Adrenal gland (tissue), 7 donors: ENCODE data around the genes DLX3, ITGA3 and LRRC59.

GRCh38 chr17:49805216-49805771, 16.8 kb downstream of the KAT7 start:
- PRO-cap, 3 experiments: no peak in any of the 3 experiments
- RAMPAGE, long total RNA, 4 experiments: no peak in any of the 4 experiments
- RRBS: no CpG with 5 or more reads among the region's 4 CpGs

DNA sequence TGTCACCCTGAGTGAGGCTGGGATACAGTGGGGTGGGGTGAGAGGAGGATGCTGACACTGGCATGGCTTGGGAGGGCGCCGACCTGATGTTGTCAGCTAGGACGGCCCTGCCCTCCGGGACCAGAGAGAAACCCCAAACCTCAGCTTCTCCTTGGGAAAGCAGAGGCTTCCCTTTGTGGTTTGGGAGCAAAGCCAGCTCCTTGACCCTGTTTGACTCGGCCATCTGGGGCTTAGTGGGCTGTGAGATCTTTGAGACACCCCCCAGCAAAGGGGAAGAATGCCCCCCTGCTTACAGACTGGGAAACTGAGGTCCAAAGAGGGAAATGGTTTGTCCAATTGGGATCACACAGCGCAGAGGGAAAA, 40.8 kb upstream of the DLX4 start:
- PRO-cap, 3 experiments: no peak in any of the 3 experiments
- RAMPAGE, long total RNA, 4 experiments: no peak in any of the 4 experiments
- RRBS: no CpG with 5 or more reads among the region's 6 CpGs

DNA sequence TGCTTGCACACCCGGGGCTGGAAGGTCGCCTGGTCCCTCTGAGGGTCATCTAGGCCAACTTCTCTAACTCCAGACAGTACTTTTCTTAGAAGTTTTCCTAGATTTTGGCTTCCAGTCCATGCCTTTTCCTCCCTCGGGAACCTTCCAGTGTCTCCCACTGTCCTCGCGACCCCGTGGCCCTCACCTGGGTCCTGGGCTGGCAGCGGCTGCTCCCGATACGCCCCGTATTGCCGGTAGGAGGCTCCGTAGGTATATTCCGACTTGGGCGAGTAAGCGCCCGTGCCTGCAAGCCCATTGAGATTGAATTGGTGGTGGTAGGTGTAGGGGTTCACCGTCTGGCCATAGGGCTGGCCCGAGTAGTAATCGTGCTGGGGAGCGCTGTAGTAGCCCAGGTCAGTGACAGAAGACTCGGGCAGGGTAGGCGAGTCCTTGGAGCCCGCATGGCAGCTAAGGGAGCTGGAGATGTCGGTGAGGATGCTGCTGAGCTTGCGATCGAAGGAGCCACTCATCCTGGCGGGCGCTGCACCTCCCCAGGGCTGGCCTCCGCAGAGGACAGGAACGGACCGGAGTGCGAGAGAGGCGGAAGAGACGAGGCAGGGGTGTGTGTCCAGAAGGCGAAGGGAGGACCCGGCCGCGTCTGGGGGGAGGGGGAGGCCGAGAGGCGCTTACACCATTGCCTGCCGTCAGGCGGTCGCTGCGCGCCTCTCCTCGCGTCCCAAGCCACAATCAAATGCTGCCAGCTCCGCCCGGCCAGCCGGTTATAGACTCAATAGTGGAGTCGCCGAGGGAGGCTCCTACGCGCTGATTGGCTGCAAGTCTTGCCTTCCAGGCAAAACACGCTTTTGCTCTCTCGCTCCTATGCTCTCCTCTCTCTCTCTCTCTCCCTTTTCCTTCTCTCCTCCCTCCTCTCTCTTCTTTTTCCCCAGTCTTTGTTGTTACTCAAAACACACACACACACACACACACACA, at the start of gene DLX3:
Gene DLX3, minus strand, starts transcription at position 735 of the 969 bp plus-strand sequence.
- PRO-cap, 3 experiments: peak in 3 of 3 experiments; most common minus-strand start position 731 of the sequence (in 2)
- RAMPAGE, long total RNA, 4 experiments: start-site peak on the minus strand in 1 of 4 experiments, centred at position 736 of the sequence, 8 reads per replicate
- RRBS: 5% methylated on average over 7 of the region's 56 CpGs

DNA sequence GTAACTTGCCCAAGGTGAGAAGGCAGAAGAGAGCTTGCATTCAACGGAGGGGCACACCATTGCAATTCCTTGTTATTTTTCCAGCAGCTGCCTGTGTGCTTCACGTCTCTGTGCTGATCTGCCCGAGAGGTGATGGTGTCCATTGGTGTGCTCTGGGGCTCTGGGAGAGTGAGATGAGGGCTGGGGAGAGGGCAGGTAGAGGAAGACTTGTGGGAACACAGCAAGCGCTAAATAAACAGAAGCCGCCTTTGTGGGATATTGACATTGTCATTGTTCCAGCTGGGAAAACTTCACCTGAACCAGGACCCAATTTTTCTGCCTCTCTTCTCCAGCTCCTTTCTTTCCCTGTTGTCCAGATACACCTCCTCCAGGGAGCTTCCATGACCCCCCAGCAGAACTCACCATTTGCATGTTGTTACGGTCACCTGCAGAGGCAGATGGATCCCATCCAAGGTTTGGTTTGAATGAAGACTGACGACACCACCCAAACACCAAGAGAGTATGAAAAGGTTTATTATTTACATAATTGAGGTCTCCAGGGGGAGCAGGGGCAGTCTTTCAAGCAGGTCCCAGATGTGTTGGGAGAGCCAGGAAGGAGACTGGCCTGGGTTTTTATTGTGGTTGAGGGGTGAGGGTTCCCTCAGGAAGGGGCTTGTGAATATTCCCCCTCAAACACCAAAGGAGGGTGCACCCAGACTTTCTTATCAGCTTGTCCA, 3.6 kb upstream of the ITGA3 start:
- PRO-cap, 3 experiments: no peak in any of the 3 experiments
- RAMPAGE, long total RNA, 4 experiments: no peak in any of the 4 experiments
- RRBS: no CpG with 5 or more reads among the region's 7 CpGs

GRCh38 chr17:50055544-50056427, at the start of gene ITGA3:
TSS of gene ITGA3 (plus strand) at chr17:50056110.
- PRO-cap, 3 experiments: peak in 3 of 3 experiments; most common plus-strand start chr17:50055996 (in 3); most common minus-strand start chr17:50055718 (in 3)
- RAMPAGE, long total RNA, 4 experiments: start-site peak on the plus strand in 1 of 4 experiments, at chr17:50056116-50056618 at its widest, 13 reads per replicate; start-site peak on the minus strand in 1 of 4 experiments, at chr17:50055699-50055718 at its widest, 6 reads per replicate
- RRBS: 2% methylated on average over 32 of the region's 86 CpGs

DNA sequence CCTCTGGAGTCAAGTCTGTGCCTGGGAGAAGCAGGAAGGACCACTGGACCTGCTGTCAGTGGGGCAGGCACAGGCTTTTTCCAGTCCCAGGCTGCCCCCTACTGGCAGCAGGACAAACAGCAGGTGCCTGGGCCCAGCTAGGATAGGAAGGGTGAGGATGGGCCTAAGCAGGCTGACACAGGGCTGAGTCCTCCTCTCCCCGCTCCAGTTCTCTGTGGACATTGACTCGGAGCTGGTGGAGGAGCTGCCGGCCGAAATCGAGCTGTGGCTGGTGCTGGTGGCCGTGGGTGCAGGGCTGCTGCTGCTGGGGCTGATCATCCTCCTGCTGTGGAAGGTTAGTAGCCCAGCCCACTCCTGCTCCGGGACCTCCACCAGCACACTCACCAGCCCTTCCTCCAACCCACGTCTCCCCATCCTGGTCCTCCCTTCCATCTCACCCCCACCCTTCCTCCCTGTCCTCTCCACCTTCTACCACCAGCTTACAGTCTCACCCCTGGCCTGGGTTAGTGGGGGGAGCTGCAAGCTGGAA, 7.6 kb upstream of the PDK2 start:
- PRO-cap, 3 experiments: peak in 1 of 3 experiments; most common plus-strand start position 221 of the sequence (in 1)
- RAMPAGE, long total RNA, 4 experiments: no peak in any of the 4 experiments
- RRBS: 100% methylated on average over 1 of the region's 8 CpGs

GRCh38 chr17:50094106-50094612, 992 bp upstream of the PDK2 start:
- PRO-cap, 3 experiments: peak in 2 of 3 experiments; most common plus-strand start chr17:50094516 (in 1); most common minus-strand start chr17:50094366 (in 1)
- RAMPAGE, long total RNA, 4 experiments: no peak in any of the 4 experiments
- RRBS: 0% methylated on average over 1 of the region's 17 CpGs

- PRO-cap, 3 experiments: peak in 2 of 3 experiments; most common plus-strand start chr17:50154141 (in 2); most common minus-strand start chr17:50153931 (in 1)
- RAMPAGE, long total RNA, 4 experiments: no peak in any of the 4 experiments
- RRBS: no CpG with 5 or more reads among the region's 16 CpGs
Measured at GRCh38 chr17:50153689-50154530, 3.4 kb upstream of the PPP1R9B start.

DNA sequence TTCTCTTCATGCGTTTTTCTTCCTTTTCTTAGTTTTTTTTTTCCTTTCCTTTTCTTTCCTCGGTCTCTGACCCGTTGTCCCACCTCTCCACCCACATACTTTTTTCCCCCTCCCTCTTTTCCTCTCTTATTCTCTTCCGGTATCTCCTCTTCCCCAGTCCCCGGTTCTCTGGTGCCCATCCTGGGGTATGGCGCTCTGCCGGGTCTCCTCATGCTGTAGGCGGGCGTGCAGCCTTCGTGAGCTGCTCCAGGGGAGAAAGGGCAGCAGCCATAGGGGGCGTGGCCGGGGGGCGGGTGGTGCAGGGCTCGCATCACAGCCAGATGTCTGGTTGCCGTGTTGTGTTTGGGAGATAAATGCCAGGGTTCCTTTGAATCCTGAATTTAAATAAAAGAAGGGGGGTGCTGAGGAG, 5.4 kb upstream of the COL1A1 start:
- PRO-cap, 3 experiments: no peak in any of the 3 experiments
- RAMPAGE, long total RNA, 4 experiments: no peak in any of the 4 experiments
- RRBS: 8% methylated on average over 5 of the region's 15 CpGs

DNA sequence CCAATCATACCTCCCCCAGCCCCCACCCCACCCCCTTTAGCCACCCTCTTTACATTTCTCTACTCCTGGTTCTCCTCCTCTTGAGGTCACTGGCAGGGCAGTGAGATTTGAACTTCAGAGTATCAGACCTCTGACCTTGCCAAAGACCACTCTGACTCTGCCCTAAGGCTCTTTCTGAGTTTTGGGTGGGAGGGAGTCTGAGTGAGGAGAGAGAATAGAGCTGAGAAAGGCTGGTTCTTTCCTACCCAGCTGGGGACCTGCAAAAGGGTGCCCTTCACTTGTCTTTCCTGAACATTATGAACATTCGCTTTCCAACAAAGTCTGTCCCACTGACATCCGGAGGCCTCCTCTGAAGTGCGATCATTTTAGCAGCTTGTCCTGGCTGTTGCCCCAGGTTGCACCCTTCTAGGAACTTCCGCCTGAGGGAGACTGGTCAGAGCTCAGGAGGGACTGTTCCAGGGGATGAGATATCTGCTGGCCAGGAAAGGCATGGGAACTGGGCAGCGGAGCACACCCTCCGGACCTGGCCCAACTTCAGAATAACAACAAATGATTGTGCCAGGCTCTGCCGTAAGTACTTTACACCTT, 10.2 kb upstream of the COL1A1 start:
- PRO-cap, 3 experiments: peak in 1 of 3 experiments; most common plus-strand start position 465 of the sequence (in 1); most common minus-strand start position 298 of the sequence (in 1)
- RAMPAGE, long total RNA, 4 experiments: no peak in any of the 4 experiments
- RRBS: no CpG with 5 or more reads among the region's 7 CpGs

DNA sequence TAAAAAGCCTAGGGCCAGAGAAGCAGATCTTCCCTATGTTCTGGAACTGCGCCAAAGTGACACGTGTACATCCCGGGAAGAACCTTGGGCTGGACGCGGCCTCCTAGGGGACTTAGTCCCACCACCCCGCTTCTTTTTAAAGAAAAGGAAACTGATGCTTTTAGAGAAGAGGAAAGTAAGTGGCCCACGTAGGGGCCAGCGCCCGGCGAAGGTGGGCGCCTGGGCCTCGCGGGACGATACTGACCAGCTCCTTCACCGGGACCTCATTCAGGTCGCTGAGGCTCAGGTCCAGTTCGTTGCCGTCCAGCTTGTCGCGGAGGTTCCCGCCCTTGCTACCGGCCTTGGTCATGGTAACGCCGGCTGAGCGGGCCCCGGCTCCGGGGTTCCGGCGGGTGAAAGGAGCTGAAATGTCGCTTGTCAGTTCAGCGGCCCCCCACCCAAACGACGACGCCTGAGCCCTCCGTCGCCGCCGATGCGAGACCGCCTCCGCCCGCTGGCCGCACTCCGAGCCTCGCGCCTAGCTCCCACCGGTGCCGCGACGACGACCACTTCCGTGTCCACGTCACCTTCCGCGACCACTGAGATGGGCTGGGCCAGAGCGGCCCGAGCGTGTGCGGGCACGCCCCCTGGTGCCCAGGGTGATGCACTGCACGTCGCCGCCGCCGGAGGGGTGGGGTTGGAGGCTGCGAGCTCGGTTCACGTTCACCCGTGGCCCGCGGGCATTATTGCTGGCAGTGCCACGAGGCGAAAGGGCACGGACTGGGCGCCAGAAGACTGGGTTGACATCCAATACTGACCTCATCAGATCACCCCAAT, at the start of gene LRRC59:
Gene LRRC59, minus strand, starts transcription at position 555 of the 816 bp plus-strand sequence.
- PRO-cap, 3 experiments: peak in 3 of 3 experiments; most common plus-strand start position 662 of the sequence (in 1); most common minus-strand start position 555 of the sequence (in 2)
- RAMPAGE, long total RNA, 4 experiments: start-site peak on the minus strand in 4 of 4 experiments, centred at positions 526 to 542 of the sequence, 837 to 5,346 reads per replicate
- RRBS: 2% methylated on average over 11 of the region's 75 CpGs

DNA sequence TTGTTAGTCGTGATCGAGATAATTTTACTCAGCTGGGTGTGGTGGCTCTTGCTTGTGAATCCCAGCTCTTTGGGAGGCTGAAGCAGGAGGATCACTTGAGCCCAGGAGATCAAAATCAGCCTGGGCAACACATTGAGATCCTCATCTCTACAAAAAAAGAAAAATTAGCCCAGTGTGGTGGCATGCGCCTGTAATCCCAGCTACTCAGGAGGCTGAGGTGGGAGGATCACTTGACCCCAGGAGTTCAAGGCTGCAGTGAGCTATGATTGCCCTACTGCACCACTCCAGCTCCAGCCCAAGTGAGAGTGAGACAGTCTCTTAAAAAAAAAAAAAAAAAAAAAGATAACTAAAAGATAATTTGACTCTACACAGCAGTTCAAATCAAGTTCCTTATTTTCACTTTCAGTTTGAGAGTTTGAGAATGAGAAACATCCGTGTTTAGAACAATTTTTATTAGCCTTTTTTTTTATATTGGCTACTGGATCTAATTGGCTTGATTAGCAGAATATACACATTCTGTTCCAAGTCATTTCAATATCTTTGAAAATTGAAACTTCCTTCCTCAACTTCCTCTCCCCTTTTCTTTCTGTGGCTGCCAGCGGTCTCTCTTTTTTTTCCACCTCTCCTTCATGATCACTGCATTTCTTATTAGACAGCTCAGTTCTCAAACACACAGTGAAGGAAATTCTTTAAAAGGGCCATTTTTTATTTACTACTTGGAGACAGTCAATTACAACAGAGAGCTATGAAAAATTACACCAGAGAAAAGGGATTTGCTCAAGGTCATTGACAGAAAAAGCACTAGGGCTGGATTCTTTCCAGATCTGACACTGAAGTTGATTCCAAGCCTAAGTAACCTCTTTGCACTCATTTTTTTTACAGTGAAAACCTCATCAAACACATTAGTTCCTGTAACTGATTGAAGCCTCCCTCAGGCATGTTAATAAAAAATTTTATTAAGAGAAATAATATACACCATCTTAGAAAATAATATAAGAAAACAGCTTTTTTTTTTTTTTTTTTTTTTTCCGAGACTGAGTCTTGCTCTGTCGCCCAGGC, 4.5 kb upstream of the ACSF2 start:
- PRO-cap, 3 experiments: no peak in any of the 3 experiments
- RAMPAGE, long total RNA, 4 experiments: no peak in any of the 4 experiments
- RRBS: no CpG with 5 or more reads among the region's 7 CpGs

- PRO-cap, 3 experiments: peak in 3 of 3 experiments; most common plus-strand start chr17:50479704 (in 3); most common minus-strand start chr17:50479638 (in 2)
- RAMPAGE, long total RNA, 4 experiments: no peak in any of the 4 experiments
- RRBS: no CpG with 5 or more reads among the region's 22 CpGs
Measured at GRCh38 chr17:50479198-50480019, 749 bp downstream of the RSAD1 start.

GRCh38 chr17:50505549-50506003, 2.7 kb upstream of the MYCBPAP start:
- PRO-cap, 3 experiments: no peak in any of the 3 experiments
- RAMPAGE, long total RNA, 4 experiments: no peak in any of the 4 experiments
- RRBS: no CpG with 5 or more reads among the region's 4 CpGs

DNA sequence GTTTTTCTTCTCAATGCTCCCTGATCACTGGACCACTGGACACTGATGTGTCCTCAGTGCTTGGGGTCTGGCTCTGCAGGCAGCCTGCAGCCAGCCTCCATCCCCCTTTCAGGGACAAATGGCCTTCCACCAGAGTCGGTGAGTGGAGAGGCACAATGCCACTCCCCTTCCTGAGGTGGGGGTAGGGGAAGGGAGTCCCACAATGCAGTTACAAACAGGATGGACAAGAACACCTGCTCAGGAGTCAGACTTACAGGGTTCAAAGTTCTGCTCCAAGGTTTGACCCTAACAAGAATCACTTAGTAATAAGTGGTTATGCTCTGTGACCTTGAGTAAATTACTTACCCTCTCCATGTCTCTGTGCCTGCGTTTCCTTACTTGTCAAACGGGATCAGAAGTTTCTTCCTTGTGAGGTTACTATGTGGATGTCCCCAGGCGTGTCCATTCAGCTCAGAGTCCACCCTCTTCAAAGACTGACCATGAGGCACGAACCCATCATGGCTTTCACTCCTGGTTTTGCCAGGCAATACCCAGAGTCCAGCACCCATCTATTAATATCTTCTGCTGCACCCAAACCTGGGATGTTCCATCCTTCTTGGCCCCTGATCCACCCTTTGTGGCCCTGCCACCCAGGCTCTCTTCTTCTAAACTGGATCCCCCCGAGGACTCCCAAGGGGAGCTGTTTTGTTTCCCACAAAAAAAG, 3.4 kb upstream of the SPATA20 start:
- PRO-cap, 3 experiments: no peak in any of the 3 experiments
- RAMPAGE, long total RNA, 4 experiments: no peak in any of the 4 experiments
- RRBS: no CpG with 5 or more reads among the region's 6 CpGs

GRCh38 chr17:50554105-50554475, 6.4 kb upstream of the CACNA1G start:
- PRO-cap, 3 experiments: no peak in any of the 3 experiments
- RAMPAGE, long total RNA, 4 experiments: no peak in any of the 4 experiments
- RRBS: 97% methylated on average over 8 of the region's 16 CpGs

GRCh38 chr17:50618980-50619423, 15.7 kb upstream of the ABCC3 start:
- PRO-cap, 3 experiments: no peak in any of the 3 experiments
- RAMPAGE, long total RNA, 4 experiments: no peak in any of the 4 experiments
- RRBS: no CpG with 5 or more reads among the region's 9 CpGs

DNA sequence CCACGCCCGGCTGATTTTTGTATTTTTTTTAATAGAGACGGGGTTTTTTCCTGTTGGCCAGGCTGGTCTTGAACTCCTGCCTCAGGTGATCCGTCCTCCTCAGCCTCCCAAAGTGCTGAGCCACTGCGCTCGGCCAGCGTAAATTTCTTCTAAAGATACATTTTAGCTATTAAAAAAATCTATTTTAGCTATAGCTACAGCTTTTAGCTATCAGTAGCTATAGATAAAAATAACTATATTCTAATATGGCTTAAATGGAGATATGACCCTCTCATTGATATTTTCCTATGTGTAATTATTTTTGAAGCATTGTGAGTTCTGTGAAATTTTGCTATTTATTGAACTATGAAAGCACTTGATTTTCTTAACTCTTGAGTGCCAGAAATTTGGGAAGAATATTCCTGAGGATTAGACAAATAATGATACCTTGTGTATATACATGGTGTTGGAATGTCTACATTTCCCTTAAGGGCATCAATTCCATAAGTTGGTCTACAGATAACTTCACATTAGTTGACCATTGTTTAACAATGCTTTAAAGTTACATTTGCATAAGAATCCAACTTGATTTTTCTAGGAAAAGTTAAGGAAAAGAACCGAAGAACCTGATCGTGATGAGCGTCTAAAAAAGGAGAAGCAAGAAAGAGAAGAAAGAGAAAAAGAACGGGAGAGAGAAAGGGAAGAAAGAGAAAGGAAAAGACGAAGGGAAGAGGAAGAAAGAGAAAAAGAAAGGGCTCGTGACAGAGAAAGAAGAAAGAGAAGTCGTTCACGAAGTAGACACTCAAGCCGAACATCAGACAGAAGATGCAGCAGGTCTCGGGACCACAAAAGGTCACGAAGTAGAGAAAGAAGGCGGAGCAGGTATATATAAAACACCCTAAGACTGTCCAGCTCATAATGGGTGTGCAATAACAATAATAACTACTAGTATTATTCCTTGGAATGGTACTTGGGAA, 21.9 kb downstream of the ANKRD40CL start:
- PRO-cap, 3 experiments: no peak in any of the 3 experiments
- RAMPAGE, long total RNA, 4 experiments: no peak in any of the 4 experiments
- RRBS: no CpG with 5 or more reads among the region's 19 CpGs

GRCh38 chr17:50884374-50884960, 18.3 kb upstream of the TOB1 start:
- PRO-cap, 3 experiments: no peak in any of the 3 experiments
- RAMPAGE, long total RNA, 4 experiments: no peak in any of the 4 experiments
- RRBS: no CpG with 5 or more reads among the region's 4 CpGs

- PRO-cap, 3 experiments: no peak in any of the 3 experiments
- RAMPAGE, long total RNA, 4 experiments: no peak in any of the 4 experiments
- RRBS: no CpG with 5 or more reads among the region's 26 CpGs
Measured at GRCh38 chr17:50893216-50893959, 27.2 kb upstream of the TOB1 start.